Endodermal cell (in vitro differentiated cells): ENCODE measurements around a stretch of chr2.

GRCh38 chr2:20236522-20237074 is 11.7 kb upstream of the SDC1 start:
- PRO-cap: no peak

DNA sequence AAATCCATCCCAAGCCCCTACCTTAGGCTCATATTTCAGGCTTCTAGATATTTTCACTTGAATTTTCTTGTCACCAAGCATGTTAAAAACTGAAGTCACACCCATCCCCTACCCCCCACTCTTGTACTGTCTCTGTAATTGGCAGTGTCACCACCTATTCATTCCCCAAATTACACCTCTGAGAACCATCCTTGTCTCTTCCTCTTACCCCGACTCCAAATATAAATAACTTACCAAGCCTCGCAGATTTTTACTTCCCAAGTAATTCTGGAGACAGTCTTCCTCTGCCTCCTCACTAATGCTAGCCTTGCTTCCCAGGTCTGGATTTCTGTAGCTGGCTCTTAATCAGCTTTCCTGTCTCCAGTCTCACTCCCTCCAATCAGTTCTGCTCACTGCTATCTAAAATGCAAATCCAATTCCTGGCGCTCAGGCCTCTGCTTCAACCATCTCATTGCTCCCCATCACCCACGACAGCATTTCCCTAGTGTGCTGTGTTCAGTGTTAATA is 1.3 kb upstream of the PUM2 start:
- PRO-cap: no peak

- PRO-cap: no peak
Observed at GRCh38 chr2:20357605-20358104, 7.0 kb upstream of the PUM2 start.

- PRO-cap: no peak
Observed at GRCh38 chr2:20370209-20370708, 19.6 kb upstream of the PUM2 start.

GRCh38 chr2:20378757-20379482 is 28.3 kb upstream of the PUM2 start:
- PRO-cap: no peak

- PRO-cap: no peak
Observed at GRCh38 chr2:20421771-20422541, 24.9 kb upstream of the RHOB start.

DNA sequence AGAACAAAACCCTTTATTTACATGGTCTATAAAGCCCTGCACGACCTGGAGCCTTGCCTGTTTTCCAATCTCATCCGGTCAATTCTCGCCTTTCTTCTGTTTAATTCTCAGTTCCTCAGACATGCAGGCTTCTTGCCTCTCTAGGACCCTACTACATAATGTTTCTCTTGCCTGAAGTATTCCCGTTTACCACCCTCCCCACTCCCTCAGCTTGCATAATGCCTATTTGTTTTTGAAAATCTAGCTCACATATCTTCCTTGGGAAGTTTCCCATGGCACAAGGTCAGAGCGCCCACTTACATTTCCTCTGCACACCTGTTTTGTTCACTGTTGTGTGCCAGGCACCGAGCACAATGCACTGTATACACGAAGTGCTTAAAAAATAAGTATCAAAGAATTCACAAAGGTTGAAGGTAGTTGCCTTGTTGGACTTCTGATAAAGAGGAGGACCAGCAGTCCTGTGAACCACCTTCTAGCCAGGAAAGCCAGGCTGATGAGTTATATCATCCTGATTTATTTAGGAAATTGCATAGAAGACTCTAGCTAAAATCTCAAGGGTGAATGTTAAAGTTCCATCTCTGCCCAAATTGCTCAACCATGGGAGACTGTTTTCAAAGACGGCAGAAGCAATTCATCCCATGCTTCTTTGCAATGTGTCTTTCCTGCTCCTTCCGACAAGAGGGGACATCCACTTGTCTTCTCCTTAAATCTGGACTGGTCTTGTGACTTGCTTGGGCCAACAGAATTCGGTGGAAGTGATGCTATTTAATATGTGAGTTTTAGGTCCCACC is 16.8 kb upstream of the RHOB start:
- PRO-cap: no peak

- PRO-cap: no peak
Observed at GRCh38 chr2:20431856-20432139, 15.1 kb upstream of the RHOB start.

- PRO-cap: no peak
Observed at GRCh38 chr2:20439122-20439923, 7.6 kb upstream of the RHOB start.

DNA sequence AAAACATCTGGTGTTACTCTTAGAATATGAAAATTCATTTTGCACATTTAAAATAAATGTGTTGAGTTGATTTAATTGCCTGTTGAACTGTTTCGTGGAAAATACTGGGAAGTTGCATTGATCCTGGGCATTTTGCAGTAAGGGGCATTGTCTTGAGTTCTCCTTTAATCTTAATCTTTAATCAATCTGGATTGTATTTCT is 4.2 kb downstream of the RHOB start:
- PRO-cap: no peak

- PRO-cap: no peak
Observed at GRCh38 chr2:20468933-20469539, 22.2 kb downstream of the RHOB start.

DNA sequence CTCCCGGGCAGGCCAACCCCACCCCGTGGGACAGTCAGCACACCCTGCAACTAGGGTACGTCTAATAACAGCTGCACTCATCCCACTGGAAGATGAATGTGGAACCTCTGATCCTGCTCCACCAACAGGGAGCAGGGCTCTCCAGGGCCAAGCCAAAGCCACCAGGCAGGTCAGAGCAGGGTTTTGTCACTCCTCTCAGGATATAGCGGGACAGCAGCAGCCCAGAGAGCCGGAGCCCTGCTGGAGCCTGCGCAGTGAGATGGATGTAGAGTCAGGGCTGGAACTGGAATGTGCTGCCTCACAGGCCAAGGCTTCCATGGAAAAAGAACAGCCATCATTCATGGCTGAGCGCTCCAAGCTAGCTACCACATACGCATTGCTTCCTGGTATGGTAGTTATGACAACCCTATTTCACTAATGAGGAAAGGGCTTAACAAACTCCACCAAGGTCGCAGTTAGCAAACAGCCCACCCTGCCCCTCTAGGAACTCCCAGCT is 85.3 kb downstream of the HS1BP3 start:
- PRO-cap: no peak

DNA sequence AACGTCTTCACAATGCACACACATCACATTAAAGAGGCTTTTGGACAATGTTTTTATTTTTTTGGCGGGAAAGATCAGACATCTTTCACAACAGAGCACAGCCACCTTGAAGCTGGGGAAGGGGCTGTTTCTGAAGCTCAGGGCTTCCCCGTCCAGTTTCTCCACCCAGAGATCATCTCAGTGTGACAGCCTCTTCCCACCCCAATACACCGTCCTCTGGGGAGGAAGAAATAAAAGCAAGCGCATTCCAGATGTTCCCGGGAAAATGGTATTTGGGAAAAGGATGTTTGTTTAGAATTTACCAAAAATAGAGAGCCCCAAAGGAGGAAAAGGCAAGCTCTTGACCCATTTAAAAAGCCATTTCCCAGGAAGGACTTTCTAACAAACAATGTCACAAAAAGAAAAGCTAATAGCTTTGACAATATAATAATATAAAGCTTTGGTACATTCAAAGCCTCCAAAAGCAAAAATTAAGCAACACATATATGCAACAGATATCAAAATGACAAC is 64.6 kb downstream of the HS1BP3 start:
- PRO-cap: no peak

- PRO-cap: no peak
Observed at GRCh38 chr2:20618428-20618836, 32.5 kb downstream of the HS1BP3 start.

- PRO-cap: no peak
Observed at GRCh38 chr2:20649412-20649825, 1.5 kb downstream of the HS1BP3 start.

DNA sequence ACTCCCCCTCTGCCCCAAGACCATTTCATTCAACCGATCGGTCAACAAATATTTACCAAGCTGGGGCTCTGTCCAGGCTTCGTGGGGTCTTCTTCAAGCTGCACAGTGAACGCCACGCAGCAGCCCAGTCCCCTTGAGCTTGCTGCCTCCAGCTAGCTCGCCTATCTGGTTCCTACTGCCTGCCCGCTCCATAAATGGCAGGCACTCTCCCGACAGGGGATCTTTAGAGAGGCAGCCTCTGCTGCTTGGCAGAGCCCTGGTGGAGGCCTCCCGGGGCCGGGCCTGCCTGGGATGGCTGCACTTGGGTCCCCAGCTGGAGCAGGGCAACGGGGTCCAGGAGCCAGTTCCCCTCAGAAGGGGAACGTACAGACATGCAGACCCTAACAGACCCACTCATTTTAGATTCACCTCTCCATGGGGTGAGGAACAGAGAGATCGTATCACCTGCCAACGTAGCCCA is 566 bp upstream of the HS1BP3 start:
- PRO-cap: unidirectional peak, minus-strand start at position 195 of the sequence

DNA sequence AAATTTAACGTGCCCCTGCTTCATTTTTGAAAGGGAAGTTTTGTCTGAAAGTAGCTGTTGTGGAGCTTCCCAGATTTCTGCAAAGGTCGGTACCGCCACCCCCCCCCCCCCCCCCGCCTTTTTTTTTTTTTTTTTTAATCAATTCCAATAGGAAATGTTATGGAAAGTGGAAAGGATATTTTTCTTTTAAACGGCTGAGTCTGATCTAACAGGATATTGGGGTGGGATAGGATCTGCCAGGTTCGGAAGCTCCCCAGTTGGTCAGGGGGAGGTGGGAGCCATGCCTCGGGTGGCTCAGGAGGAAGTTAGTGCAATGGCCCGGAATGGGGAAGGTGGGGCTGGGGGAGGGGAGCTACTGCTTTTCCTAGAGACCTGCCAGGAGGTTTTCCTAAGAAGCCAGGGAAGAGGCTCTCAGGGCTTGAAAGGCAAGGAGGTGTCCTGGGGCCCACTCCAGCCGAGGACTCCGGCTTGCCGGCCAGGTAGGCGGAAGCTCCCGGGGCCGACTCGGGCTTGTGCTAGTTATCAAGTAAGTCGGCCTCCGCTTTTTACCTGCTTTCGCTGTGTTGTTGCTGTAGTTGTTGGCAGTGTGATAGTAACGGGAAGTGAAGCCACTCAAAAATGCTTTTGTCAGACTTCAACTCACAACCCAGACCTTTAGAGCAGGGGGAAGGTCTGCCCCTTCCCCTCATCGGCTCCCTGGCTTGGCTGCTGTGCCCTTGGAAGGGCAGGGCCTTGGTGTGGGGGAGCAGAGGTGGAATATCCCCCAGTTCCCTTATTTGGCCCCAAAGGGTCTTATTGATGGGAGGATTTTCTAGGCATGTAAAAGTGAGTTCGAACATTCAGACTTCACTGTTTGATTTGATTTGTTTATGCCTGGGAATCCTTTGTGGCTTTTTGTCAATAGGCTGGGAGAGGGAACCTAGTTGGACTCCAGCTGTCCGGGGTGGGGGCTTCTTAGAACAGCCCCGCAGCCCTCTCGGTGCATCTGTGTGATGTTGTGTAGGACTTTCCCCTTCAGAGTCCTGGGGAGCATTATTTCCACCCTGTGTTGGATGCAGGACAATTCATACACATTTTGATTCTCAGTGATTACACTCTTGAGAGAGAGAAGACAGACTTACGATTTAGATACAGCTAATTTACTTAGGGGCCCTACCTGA is 5.4 kb downstream of the GDF7 start:
- PRO-cap: no peak

- PRO-cap: no peak
Observed at GRCh38 chr2:21001189-21002469, 42.2 kb downstream of the APOB start.

DNA sequence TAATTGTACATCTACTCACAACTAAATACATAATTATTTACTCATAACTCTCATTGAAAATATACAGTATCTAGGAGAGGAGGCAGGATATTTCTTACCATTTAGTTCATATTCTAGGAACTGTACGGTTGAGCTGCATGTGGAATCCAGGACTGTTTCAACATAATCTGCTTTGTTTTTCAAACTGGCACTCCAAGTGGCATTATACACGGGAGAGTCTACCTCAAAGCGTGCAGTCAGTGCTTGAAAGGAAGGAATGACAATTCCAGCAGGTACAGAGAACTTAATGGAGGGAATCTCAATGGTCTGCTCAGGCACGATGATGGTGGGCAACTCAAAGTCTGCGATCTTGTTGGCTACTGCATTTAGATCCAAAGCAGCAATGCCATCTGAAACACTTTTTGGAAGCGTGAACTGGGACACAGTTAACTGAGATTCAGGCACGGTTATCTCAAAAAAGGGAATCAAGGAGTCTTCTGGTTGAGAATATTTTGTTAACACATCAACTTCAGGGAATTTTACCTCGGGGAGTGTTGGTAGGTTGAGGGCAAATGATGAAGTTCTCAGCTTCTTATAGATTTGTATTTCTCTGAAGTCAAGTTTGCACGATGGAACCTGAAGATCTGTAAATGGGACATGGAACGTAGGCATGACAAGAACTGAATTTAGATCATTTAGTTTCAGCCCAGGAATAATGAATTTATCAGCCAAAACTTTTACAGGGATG is 38.7 kb downstream of the APOB start:
- PRO-cap: no peak

GRCh38 chr2:21006696-21007197 is 37.1 kb downstream of the APOB start:
- PRO-cap: no peak